Placental epithelial cell (primary cell): Measurements from ENCODE around the gene MAB21L4.

GRCh38 chr2:240874061-240874382 lies 5.4 kb downstream of the AGXT start:
- CAGE, long polyA plus RNA: no peak

- CAGE, long polyA plus RNA: no peak
These were observed 8.0 kb downstream of the AGXT start for GRCh38 chr2:240876230-240877506.

- CAGE, long polyA plus RNA: no peak
These were observed 2.5 kb downstream of the MAB21L4 start for GRCh38 chr2:240893160-240894166.

DNA sequence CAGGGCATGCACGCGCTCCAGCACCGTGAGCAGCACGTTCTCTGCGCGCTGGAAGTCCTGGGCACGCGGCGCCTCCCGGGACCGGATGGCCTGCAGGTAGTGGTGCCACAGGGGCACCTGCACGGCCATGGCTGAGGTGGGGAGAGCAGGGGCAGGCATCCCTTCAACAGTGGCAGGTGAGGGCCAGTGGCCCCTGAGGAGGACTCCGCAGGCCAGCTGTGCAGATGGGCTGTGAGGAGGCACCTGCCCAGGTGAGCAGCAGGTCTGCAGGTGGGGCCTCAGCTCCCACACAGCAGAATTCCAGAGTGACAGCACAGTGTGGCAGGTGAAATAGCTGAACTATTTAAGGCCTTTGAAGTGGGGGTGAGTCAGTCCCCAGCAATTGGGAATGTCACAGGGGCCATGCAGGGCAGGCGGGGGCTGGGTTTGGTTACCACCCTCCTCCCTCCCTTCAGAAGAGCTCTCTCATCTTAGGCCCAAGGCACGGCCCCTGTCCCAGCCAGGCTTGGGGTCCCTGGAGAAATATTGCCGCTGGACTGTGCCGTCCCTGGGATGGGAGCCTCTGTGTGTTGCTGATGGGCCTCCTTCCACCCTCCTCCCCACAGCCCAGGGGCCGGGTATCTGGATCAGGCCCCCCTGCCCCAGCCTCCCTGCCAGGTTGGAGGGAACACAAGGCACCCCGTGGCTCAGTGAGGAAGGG lies at the start of gene MAB21L4:
MAB21L4 (minus strand) TSS at position 318 of the 700 bp plus-strand sequence.
- CAGE, long polyA plus RNA: no peak

- CAGE, long polyA plus RNA: no peak
These were observed 2.8 kb upstream of the MAB21L4 start for GRCh38 chr2:240898741-240899195.

DNA sequence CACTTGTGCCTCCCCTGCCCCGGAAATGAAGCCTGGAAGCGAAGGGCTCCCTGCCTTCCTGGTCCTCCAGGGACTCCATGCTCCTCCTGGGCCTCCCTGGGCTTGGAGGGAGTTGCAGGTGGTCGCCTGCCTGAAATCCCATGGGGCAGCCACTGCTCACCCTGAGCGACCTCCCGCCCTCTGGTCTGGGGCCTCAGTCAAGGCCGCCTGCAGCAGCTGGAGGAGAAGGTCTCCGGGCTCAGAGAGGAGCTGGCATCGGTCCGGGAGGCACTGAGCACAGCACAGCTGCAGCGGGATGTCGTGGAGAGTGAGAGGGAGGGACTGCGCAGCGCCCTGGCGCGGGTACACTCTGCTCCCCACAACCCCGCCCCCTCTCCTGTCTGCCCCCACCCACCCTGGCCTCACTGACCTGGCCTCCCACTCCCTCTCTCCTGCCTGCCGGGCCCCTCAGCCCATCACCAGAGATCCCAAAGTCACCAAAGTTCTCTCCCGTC lies 28.0 kb downstream of the CROCC2 start:
- CAGE, long polyA plus RNA: no peak

GRCh38 chr2:240968812-240969515 lies 29.5 kb upstream of the SNED1 start:
- CAGE, long polyA plus RNA: no peak

DNA sequence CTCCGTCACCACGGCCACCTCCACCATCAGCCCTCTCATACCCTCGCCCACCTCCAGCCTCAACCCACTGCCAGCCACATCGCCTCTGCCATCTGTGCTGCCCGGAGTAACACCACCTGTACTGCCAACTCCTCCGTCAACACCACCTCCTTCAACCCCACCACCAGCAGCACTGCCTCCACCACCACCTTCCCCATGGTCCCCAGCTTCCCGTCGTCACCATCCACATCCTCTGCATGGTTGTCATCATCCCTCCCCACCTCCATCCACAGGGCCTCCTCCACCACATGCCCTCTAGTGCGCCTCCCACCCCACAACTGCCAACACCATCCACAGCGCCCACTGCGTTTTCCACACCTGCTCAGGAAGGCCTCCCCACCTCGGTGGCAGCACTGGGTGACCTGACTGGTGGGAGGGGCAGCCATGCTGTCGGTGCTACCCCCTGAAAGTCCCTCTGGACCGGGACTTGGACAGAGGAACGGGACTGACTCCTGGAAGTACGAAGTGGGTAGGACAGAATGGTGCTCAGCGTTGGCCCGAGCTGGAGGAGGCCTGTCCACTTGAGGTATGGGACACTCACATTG lies 1.6 kb downstream of the SNED1 start:
- CAGE, long polyA plus RNA: no peak

DNA sequence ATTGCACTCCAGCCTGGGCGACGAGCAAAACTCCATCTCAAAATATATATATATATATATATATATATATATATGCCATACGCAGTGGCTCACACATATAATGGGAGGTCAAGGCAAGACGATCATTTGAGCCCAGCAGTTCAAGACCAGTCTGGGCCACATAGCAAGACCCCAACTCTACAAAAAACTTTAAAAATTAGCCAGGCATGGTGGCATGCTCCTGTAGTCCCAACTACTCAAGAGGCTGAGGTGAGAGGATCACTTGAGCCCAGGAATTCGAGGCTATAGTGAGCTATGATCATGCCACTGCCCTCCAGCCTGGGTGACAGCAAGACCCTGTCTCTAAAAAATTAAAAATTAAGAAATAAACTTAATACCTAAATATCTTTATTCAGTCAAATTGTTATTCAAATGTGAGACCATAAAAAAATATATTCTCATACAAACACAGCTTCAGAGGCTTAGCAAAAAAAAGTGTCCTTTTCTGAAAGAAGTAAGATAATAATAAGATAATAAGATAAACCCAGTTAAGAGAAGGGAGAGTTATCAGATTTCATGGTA lies 44.7 kb downstream of the MTERF4 start:
- CAGE, long polyA plus RNA: no peak

DNA sequence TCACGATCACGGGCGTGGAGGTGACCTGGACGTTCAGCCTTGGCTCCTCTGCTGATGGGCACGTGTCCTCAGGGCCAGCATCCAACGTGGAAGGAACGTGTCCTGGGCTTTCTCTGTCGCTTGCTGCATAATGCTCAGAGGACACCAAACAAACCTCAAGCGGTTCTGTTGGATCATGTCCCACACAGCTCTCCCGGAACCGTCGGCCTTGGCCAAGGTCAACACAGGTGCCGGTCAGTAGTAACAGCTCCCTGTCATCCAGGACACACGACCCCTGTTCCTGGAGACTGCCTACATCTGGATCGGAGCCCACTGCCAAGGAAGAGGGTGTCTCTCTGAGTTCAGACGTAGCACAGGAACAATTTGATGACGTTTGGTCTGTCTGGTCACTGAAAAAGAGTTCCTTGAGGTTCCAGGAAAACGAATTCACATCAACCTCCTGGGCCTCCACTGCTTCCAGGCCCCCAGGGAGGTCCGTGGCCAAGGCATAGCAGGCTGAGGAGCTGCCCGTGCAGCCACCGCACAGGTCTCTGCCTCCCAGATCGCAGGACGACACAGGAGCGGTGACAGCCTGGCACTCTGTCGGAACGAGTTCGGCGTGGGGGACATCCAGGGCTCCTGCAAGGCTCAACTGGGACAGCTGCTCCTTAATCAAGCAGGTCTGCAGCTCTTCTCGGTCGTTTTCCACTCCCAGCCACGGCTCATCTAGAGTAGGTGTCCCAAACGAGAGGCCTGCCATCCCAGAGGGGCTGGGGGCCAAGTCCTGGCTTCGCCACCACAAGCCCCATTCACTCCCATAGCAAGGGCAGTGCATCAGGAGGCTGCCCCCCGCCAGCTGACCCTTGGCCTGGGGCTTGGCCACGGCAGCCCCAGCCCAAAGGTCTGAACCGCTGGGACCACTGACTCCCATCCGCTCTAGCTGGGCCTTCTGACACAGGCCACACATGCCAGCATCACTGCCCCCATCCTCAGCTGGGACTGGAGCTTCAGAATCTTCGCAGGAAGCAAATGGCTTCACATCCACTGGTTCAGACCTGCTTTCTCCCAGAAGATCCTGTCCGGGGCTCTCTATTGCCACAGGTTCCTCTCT lies 22.6 kb downstream of the PASK start:
- CAGE, long polyA plus RNA: no peak

GRCh38 chr2:241148674-241149101 lies 584 bp downstream of the PASK start:
- CAGE, long polyA plus RNA: no peak

GRCh38 chr2:241224142-241224513 lies 35.7 kb downstream of the ANO7 start:
- CAGE, long polyA plus RNA: no peak

- CAGE, long polyA plus RNA: no peak
These were observed 27.0 kb downstream of the FARP2 start for GRCh38 chr2:241382660-241383849.

- CAGE, long polyA plus RNA: no peak
These were observed 54.3 kb downstream of the STK25 start for GRCh38 chr2:241453950-241454597.

DNA sequence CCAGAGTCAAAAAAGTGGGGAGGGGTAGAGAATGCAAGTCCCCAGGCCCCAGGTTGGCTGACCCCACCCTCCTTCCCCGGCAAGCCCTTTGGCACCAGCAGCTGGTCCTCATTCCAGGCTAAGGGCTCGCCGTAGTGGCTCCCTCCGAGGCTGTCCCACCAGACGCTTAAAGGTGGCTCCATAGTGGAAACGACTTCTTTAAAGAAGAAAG lies 1.3 kb downstream of the STK25 start:
- CAGE, long polyA plus RNA: no peak

DNA sequence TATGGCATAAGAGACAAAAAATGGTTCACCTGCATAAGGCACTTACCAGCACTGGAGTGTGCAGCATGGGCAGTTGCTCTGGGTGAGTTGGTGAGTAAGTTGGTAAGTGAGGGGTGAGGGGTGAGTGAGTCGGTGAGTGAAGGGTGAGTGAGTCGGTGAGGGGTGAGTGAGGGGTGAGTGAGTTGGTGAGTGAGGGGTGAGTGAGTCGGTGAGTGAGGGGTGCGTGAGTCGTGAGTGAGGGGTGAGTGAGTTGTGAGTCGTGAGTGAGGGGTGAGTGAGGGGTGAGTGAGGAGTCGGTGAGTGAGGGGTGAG lies 17.4 kb downstream of the THAP4 start:
- CAGE, long polyA plus RNA: no peak

DNA sequence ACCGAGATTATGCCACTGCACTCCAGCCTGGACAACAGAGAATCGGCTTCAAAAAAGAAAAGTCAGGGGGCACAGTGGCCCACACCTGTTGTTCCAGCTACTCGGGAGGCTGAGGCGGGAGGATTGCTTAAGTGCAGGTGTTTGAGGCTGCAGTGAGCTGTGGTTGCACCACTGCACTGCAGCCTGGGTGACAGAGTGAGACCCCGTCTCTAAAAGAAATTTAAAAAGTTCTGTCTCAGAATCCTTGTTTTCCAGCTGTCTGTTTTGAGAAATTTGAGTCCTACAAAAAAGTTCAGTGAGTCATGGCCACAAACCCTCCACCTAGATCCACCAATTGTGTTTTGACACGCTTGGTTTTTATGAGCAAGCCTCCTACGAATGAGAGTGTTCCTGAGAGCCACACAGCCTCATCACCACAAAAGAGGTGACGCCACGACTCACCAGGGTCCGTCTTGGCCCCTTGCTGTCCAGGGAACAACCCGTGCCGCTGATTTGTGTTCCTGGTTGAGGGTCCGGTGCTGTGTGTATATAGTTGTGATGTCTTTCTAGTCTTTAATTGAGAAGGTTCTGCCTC lies 21.6 kb downstream of the DTYMK start:
- CAGE, long polyA plus RNA: no peak

GRCh38 chr2:241666508-241667011 lies 20.1 kb downstream of the DTYMK start:
- CAGE, long polyA plus RNA: no peak

- CAGE, long polyA plus RNA: no peak
These were observed 9.1 kb downstream of the D2HGDH start for GRCh38 chr2:241743542-241743823.

- CAGE, long polyA plus RNA: no peak
These were observed 17.6 kb upstream of the GAL3ST2 start for GRCh38 chr2:241758924-241759420.